Measurements from ENCODE around the gene OR4M2.

GRCh38 chr15:21344963-21345412 lies 95.3 kb downstream of the POTEB3 start:
- PRO-cap, result no peak

GRCh38 chr15:22080175-22080775 lies at the start of gene OR4M2:
OR4M2 (plus strand) TSS chr15:22080527.
- PRO-cap, result no peak

DNA sequence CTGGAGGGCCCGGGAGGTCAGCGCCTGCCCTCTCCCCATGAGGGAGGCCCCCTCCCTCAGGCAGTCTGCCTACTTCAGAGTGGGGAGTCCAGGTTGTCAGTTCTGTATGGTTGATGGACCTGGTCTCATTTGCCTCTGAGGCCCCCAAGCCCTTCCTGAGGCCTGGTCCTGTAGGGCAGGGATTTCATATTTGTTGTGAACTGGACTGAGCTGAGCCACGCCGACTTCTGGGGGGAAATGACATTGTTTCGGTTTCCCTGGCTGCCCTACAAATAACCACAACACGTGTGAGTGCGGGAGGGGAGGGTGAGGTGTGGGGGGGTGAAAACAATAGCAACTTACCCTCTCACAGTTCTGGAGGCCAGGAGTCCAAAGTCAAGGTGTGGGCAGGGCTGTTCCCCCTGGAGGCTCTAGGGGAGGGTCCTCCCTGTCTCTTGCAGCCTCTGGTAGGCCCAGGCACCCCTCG lies 160.3 kb downstream of the OR4N4 start:
- PRO-cap, result no peak

DNA sequence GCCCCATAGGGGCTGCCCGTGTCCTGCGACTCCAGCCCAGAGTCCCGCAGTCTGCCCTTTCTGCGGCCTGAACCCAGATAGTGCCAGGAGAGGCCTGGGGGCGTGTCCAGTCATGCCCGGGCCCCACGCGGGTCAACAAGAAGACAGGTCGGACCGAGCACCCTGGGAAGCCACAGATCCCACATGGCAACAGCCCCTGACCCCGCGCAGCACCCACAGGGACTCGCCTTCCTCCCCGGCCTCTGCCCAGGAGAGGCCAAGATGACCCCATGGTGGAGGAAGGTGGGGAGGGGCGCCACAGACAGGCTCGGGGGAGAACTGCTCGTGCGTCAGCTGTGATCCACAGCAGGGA lies 28.7 kb downstream of the CYFIP1 start:
- PRO-cap, result no peak

DNA sequence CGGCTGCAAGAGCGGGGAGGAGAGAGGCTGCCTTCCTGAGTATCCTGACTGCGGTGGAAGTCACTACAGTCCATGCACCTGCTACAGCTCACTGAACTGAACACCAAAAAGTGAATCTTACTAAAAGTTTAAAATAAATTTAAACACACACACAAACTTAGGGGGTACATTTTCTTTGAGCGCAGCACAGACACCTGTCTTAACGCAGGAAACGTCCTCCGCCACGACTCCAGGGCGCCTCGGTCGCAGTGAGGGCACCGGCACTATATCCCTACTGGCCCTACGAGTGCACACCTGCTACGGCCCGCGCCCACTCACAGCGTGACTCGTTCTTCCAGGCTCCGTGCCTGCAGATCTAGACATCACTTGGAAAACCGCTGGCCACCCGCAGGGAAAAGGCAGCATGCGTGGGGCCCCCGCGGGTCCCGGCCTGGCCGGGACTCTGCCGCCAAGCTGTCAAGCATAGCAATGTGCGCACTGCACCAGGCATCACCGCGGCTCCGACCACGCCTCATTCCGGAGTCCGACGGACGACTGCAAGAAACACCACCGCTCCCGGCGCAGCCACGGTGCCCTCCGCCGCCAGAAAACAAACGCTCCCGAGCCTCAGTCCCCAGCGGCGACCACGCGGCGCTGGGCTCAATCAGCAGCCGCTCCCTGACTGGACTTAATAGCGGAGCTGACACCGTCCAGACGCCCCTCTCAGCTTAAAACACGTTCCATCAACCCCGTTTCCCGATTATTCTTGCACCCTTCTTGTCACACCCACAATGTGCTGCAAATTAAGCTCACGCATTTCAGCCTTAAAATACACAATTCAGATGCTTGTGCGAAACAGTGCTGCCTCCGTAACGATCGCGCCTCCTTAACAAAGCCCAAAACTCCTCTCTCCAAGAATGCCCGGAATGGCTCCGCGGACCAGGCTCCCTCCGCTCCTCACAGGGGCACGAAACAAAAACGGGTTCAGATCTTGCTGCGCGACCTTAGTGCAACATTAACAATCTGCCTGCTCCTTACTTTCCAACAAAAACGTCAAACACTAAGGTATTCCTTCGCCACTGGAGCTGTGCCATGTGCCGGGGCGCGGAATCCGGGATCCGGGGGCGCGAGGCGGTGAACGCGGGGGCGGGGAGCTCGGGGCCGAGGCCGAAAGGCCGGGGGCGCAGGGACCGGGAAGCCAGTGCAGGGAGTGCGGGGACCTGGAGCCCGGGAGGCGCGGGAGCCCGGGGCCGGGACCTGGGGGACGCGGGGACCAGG lies 873 bp downstream of the CYFIP1 start:
- PRO-cap, result bidirectional peak, plus-strand start at position 514 of the sequence, minus-strand start at position 232 of the sequence; unidirectional peak, plus-strand start at position 609 of the sequence; unidirectional peak, plus-strand start at position 966 of the sequence; unidirectional peak, plus-strand start at position 1,143 of the sequence

DNA sequence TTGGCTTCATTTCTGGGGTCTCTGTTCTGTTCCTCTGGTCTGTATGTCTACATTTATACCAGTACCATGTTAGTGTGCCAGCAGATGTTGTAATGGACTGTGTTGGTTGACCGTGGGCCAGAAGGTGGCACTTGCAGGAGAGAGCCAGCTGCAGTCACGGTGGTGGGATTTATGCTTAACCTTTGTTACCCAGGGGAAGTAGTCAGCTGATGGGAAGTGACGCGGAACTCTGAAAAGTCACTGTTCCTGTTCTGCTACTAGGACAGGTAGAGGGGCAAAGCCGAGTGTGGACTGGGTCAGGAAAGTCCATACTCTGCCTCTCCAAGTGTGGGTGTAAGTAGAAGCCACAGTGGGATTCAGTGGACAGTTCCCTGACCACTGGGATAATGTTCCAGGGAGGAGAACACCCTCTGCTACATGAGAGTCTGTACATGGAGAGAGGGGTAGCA lies 420.5 kb upstream of the NDN start:
- PRO-cap, result no peak

DNA sequence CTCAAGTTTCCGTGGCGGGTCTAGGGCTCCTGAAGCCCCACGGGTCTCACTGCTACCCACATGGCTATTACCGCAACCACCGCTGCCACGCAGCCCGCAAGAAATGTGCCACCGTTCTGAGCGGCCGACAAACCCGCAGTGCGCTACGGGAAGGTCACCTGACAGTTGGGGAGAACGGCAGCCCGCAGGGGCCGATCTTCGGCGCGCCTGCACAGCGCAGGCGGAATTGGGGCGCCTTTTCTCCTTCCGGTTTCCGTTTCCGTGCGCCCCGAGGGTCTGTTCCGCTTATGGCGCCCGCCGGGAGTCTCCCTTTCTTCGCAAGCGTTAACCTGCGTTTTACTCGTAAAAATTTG lies 76.6 kb upstream of the SNRPN start:
- PRO-cap, result no peak

DNA sequence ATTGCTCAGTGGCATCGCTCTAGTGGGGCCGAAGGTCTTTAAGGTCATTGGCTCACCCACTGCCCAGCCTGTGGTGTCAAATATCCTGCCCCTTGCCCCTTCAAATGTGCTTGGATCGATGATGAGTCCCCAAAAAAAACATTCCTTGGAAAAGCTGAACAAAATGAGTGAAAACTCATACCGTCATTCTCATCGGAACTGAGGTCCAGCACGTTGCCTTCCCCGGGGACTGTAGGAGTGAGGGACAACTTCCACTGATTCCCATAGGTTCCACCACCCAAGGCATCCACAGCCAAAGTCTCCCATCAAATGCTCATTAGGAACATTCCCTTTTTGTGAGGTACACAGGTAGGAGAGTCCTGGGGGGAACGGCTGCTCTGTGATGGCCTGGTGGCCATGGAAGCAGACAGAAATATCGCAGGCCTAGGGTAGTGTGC lies 99.3 kb downstream of the SNRPN start:
- PRO-cap, result no peak

DNA sequence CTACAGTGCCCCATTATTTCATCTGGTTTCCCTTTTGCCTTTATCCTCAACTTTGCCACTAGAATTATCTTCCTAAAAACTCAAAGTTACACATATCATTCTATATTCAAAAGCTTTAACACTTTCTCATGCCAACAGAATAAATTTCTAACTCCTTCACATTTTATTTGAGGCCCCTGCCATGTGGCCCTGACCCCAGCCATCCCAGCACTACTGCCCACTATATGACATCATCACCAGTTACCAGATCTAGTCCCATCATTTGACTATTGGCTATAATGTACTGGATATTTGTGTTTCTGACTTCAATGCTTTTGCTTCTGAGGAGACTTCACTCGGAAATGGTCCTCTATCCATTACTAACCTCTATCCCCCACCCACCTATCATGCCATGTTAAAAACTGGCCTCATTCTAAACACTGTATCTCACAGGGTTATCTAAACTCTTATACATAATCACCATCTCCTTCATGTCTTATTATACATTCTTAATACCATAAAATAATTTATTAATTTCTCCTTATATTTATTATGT lies 23.6 kb downstream of the UBE3A start:
- PRO-cap, result no peak

DNA sequence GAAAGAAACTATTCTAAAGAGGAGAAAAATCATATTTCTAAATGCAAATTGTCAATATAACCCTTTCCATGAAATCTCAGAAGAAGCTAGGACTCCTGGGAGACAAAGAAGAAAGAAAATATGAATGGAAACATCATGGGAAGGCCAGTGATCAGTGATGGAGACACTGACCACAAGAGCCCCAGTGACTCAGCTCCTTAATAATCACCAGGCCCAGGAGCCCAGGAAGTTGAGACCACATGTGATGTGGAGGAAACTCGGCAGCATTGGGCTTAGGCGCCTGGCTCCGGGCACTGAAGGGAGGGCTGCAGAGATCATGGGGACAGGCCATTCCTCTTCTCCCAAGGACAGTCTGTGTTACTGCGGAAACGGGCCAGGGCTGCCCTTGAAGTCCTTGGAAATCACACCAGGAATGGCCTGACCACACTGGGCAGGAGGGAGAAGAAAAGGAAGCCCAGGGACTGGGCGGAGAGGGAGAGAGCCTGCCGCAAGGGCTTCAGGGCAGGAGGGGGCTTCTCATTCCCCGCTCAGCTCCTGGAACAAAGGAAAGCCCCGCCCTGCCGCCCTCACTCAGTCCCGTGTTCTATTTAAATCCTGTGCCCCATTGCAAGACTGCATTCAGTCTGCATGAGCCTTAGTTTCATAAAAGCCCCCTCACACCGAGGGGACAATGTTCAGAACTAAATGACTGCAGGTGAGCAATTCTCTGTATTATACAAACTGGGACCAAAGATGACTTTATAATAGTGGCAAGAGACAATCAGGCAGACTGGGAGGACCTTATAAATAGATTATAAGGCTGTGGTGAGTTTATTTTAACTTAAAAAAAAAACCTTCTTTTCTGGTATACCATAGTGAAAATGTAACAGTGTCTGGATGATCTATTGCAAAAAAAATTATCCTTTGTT lies 205.3 kb upstream of the UBE3A start:
- PRO-cap, result no peak

DNA sequence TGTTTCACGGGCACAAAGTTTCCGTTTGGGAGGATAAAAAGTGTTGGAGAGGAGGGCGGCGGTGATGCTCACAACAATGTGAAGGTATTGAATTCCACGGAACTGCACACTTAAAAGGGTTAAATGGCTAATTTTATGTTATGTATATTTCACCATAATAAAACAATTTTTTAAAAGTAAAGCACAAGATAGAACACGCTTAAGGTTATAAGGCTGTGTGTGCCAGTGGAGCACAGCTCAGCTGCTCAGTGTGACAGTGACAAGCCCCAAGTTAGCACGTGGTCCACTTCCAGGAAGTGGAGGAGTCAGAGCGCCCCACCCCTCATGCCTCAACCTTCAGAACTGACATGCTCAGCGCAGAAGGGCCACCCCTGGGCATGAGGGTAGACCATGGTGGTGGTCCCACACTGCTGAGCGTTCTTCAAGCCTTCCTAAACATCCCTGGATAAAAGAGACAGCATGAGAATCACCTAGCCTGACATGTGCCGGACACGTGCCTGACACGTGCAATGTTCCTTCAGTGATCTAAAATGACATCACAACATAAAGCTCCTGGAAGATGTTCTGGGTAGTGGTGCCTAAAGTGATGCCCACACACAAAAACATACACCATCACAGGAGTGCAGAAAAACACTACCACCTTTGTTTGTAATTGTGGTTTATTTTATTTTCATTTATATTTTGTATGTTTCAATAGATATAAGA lies 16.8 kb downstream of the ATP10A start:
- PRO-cap, result no peak

DNA sequence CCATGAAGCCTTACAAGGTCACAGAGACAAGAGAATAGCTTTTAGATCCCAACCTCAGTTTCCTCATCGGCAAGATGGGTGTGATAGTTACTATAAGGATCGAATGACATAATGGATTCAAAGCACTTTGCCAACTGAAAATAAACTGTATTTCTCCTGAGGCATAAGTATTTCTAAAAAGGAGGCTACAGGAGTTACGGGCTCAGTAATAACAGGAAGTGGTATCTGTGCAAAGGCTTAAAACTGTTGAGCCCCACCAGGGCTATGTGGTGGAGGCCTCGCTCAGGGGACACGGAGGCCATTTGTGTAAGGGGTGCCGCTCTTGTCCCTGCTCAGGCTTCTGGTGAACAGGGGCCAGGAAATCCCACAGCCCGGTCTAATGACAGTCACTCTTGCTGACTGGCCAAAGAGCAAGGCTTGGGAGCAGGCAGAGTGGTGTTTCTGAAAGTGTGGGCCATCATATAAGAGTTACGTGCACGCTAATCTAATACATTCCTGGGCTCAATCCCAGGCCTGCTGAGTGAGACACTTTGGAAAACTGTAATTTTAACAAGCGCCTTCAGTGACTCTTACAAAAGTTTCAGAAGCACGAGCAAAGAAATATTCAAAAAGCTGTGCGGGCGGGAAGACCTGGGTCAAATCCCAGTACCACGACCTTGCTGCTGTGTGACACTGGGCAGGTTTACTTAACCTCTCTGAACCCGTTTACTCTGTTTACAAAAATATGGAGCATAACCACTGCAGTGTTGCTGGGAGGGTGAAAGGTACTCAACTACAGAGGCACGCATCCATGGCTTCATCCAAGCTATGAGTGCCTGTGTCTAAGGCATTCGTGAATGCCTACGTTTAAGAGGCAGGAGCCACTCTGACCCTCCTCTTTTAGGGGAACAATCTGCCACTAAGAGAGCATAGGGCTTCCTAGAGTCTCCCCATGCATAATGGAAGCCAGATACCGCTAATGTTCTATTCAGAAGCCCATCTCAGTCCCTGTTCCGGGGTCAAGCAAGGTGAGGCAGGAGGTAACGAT lies 2.1 kb downstream of the ATP10A start:
- PRO-cap, result unidirectional peak, plus-strand start at position 267 of the sequence

- PRO-cap, result unidirectional peak, plus-strand start at chr15:25862173; bidirectional peak, plus-strand start at chr15:25862208, minus-strand start at chr15:25862215
Observed at GRCh38 chr15:25861826-25862291, 1.3 kb downstream of the ATP10A start.

- PRO-cap, result bidirectional peak, plus-strand start at chr15:28094983, minus-strand start at chr15:28094816; unidirectional peak, plus-strand start at chr15:28095336
Observed at GRCh38 chr15:28094380-28095529, 4.4 kb downstream of the OCA2 start.

DNA sequence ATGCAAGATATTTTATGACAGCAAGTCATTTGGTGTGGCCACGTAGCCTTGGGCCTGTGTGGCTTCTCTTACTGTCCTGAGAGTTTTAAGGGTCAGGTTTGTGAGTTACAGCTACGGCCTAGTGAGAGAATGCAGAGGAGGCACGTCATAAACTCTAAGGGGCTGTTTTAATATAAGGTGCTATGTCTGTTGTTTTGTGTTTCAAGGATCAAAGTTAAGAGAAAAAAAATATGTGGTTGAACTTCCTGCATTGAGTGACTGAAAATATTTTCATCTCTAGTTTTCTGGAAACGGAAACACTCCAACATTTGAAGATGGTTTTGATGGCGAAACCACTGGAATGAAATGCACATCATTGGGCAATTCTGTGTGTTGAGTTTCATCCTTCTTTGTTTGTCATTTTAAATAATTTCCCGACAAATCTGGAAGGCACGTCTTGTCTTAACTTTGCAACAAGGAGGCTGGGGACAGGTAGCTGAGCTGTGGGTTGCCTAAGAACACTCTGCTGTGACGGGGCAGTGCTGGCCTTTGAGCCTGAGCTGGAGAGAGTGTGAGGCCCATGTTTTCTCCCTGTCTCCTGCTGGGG lies 5.1 kb downstream of the APBA2 start:
- PRO-cap, result no peak

- PRO-cap, result no peak
Observed at GRCh38 chr15:29118079-29118595, 151.5 kb downstream of the NSMCE3 start.

DNA sequence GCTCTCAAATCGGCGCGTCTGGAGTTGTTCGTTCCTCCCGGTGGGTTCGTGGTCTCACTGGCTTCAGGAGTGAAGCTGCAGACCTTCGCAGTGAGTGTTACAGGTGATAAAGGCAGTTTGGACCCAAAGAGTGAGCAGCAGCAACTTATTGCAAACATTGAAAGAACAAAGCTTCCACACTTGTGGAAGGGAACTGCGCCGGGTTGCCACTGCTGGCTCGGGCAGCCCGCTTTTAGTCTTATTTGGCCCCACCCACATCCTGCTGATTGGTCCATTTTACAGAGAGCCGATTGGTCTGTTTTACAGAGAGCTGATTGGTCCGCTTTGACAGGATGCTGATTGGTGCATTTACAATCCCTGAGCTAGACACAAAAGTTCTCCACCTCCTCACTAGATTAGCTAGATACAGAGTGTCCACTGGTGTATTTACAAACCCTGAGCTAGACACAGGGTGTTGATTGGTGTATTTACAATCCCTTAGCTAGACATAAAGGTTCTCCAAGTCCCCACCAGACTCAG lies 45.4 kb downstream of the NSMCE3 start:
- PRO-cap, result no peak

- PRO-cap, result unidirectional peak, minus-strand start at chr15:29688055; unidirectional peak, minus-strand start at chr15:29688132
Observed at GRCh38 chr15:29687811-29688603, 117.2 kb upstream of the ENTREP2 start.

DNA sequence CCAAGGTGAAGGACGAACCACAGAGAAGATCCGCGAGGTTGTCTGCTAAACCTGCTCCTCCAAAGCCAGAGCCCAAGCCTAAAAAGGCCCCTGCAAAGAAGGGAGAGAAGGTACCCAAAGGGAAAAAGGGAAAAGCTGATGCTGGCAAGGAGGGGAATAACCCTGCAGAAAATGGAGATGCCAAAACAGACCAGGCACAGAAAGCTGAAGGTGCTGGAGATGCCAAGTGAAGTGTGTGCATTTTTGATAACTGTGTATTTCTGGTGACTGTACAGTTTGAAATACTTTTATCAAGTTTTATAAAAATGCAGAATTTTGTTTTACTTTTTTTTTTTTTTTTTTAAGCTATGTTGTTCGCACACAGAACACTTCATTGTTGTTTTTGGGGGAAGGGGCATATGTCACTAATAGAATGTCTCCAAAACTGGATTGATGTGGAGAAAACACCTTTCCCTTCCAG lies 91.5 kb downstream of the TJP1 start:
- PRO-cap, result no peak

DNA sequence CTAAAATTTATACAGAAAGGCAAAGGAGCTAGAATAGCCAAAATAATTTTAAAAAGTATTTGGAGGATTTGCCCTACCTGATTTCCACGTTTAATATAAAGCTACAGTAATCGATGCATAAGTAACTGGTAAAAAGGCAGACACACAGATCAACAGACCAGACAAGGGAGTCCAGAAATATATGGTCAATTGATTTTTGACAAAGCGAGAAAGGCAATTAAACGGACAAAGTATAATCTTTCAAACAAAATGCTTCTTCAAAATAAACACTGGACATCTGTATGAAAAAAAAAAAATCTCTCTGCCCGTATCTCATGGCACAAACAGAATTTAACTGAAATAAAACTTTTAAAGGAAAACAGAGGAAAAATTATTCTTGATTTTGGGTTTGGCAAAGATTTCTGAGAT lies 25.6 kb downstream of the TJP1 start:
- PRO-cap, result no peak

Measured in vermiform appendix (tissue), 1 donor.